A673 (cell line): ENCODE data around the genes H2BC14, OR2B2, PGBD1, ZSCAN31 and ZSCAN23.

DNA sequence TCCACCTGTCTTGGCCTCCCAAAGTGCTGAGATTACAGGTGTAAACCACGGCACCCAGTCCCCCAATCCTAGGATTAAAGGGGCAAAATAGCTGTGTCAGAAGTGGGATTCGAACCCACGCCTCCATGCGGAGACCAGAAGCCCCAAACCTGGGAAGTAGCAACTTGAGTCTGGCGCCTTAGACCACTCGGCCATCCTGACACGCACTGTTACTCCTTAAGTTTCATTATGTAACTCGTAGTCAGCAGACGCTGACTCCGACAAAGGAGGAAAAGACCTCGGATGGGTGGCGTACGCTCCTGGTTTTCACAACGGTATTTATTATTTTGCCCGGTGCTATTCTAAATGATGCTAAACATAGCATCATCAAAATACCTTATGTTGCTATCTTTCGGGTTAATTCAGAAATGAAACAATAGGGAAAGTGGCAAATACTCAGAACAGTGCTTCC lies 129.6 kb upstream of the ZNF184 start:
- PRO-cap: bidirectional peak, plus-strand start at position 254 of the sequence, minus-strand start at position 205 of the sequence

- PRO-cap: no peak
Observed at GRCh38 chr6:27680293-27680709, 127.4 kb downstream of the H2BC13 start.

- PRO-cap: unidirectional peak, plus-strand start at chr6:27777882
Observed at GRCh38 chr6:27777410-27778093, 30.2 kb downstream of the H2BC13 start.

DNA sequence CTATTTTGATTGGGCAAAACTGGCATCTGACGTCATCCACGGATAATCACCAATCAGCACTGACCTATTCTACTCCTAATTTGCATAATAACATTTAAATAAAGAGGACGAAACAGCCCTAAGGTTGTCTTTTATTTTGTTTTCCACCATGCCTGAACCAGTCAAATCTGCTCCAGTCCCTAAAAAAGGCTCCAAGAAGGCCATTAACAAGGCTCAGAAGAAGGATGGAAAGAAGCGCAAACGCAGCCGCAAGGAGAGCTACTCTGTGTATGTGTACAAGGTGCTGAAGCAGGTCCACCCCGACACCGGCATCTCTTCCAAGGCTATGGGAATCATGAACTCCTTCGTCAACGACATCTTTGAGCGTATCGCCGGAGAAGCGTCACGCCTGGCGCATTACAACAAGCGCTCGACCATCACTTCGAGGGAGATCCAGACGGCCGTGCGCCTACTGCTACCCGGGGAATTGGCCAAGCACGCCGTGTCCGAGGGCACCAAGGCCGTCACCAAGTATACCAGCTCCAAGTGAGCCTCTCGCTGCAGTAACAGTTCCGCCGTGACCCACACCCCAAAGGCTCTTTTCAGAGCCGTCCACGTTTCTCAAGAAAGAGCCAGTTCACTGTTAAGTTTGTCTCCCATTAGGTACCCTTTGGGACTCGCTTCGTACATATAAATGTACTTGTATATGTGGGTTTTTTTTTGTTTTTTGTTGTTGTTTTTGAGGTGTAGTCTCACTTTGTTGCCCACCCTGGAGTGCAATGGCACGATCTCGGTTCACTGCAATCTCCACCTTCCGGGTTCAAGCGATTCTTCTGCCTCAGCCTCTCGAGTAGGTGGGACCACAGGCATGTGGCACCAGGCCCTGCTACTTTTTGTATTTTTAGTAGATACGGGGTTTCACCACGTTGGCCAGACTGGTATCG lies at the start of gene H2BC14:
TSS of gene H2BC14 (plus strand) at position 127 of the 923 bp plus-strand sequence.
- PRO-cap: bidirectional peak, plus-strand start at position 127 of the sequence, minus-strand start outside the sequence; bidirectional peak, plus-strand start at position 419 of the sequence, minus-strand start at position 327 of the sequence

- PRO-cap: bidirectional peak, plus-strand start at chr6:27824828, minus-strand start at chr6:27824624
Observed at GRCh38 chr6:27824367-27825613, 898 bp downstream of the H4C11 start.

GRCh38 chr6:27836491-27836701 lies 1.8 kb downstream of the H2AC15 start:
- PRO-cap: no peak

GRCh38 chr6:27912177-27912665 lies at the start of gene OR2B2:
TSS of gene OR2B2 (minus strand) at chr6:27912396.
- PRO-cap: no peak

DNA sequence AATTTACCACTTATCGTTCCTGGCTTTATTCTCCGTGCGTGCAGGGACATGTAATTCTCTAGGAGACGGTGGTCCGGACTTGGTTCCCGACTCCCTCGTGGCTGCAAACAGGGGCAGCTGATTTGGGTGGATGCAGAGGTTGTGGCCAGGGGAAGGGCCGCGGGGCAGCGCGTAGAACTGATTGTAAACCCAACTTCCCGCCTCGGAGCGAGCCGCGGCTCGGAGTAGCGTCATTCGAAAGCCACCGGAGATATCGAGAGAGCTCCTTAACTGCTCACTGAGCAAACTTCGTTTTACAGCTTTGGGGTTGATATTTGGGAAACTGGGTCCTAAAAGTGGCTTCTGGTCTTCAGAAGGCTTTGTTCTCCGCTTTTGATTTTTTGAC lies 17.5 kb upstream of the ZSCAN9 start:
- PRO-cap: bidirectional peak, plus-strand start at position 233 of the sequence, minus-strand start at position 179 of the sequence

GRCh38 chr6:28212092-28213109 lies 12.7 kb upstream of the ZSCAN9 start:
- PRO-cap: unidirectional peak, plus-strand start at chr6:28212709; bidirectional peak, plus-strand start at chr6:28213033, minus-strand start at chr6:28212836

DNA sequence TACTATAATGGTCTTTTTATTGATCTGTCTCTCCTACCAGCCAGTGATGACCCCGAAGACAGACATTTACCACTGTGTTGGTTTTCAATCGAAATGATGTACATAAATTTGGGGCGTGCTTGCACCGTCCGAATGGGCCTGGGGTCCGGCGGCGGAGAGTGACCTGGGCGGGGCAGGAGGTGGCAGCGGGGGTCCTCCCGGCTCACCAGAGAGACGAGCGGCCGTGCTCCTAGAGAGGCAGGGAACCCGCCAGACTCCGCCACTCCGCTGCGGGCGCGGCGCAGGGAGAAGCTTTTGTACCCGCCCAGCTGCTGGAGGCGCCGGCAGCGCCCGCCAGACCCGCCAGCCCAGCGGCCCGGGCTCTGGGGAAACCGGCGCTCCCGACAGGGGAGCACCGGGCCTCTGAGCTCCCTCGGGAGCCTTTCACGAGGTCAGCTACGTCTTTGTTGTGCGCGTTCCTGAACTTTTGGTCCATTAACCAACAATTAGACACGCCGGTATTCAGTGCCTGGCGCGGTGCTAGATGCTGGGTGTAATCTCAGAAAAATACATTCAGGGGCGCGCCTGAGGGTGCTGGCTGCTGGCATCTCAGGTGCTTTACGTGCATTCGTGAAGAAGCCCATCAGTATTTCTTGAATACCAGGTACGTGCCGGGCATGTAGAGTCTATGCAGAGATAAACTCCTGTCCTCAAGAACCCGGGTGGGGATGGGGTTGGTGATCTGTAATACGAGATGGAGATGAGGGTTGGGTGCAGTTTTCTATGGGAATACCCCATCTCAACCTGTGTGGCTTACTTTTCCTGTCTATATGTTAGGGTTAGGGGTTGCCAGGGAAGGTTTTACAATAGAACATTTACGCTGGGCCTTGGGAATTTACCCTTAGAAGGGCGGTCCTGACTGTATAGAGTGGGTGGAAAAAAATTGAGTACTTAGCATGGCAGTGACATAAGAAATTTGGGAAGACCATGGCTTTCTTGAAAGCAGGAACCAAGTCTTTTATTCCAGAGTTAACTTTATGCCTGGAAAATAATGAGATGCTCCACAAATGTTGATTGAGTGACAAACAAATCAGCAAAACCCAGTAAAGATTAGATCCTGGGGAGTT lies at the start of gene PGBD1:
TSS of gene PGBD1 (plus strand) at position 297 of the 1,106 bp plus-strand sequence.
- PRO-cap: bidirectional peak, plus-strand start at position 297 of the sequence, minus-strand start at position 269 of the sequence

- PRO-cap: bidirectional peak, plus-strand start at chr6:28335754, minus-strand start at chr6:28335497; bidirectional peak, plus-strand start at chr6:28336279, minus-strand start at chr6:28335905
Observed at GRCh38 chr6:28335627-28336306, at the start of gene ZSCAN31. TSS of gene ZSCAN31 (minus strand) at chr6:28336148.

DNA sequence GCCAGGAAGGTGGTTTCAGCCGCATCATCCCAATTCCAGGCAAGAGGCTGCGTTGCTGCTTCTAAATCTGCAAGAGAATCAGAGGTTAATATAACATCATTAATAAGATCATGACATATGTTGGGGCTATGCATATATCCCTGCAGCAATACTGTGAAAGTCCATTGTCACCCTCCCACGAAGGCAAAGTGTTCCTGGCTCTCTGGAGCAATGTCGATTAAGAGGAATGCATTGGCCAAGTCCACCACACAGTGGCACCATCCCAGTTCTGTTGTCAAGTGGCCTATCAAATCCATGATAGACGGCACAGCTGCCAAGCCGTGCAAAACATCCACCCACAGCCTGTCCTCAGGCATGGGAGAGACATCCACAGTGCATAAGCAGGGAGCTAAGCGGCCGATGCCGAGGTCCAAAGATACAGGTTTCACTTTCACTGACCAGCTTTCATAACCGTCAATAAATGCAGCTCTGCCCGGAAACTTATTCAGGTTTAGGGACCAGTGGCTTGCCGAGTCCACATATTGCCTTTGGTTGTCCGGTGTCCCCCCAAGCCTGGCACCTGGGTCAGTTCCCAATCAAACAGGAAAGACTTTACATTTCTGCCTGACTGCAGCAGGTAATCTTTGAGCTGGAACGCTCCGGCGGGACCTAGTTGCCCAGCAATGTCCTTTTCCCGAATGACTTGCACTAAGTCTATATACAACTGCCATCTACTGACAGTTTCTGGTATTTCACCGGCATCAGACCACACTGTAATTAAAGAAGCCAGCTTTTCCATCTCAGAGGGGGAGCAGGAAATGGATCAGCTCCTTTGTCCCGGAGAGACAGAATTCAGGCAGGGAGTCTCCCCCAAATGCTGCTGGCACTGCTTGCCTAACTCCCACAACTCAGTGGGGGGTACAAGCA lies 6.1 kb downstream of the ZKSCAN3 start:
- PRO-cap: bidirectional peak, plus-strand start at position 338 of the sequence, minus-strand start at position 221 of the sequence; bidirectional peak, plus-strand start at position 796 of the sequence, minus-strand start at position 679 of the sequence

DNA sequence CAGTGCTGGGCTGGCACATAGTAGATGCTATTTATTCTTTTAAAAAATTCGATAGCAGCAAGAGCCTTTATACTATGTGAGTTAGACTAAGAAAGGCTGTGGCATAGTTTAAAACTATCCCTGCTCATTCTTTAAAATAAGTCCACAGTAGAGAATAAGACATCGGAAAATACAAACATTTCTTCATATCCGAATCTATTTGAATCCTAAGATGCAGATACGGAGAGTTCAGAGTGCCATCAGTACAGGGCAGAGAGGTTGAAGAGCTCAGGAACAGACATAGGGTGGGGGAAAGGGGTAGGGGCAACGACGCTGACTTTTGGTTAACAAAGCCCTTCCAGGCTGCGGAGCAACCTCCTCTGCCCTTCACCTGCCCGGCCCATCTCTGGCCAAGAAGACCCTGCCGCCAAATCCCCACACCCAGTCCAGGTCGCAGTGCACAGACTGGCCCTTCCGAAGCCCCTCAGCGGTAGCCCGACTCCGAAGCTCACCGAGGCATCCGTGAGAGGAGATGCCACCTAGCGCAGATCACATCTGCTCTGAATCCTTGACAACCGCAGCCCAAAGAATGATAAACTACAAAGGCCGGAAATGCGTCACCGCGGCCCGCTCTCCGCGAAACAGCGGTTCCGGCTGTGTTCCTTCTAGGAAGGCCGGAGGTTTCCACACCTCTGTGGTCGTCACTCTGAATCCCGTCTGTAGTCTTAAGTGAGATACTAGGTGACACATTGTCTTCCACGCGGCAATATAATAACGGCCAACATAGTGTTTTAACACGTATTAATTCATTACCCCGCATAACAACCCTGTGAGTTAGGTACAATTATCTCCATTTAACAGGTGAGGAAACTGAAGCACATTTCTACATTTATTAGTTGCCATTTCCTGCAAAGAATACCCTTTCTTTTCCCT lies at the start of gene ZSCAN23:
TSS of gene ZSCAN23 (minus strand) at position 584 of the 912 bp plus-strand sequence.
- PRO-cap: bidirectional peak, plus-strand start at position 699 of the sequence, minus-strand start at position 535 of the sequence

DNA sequence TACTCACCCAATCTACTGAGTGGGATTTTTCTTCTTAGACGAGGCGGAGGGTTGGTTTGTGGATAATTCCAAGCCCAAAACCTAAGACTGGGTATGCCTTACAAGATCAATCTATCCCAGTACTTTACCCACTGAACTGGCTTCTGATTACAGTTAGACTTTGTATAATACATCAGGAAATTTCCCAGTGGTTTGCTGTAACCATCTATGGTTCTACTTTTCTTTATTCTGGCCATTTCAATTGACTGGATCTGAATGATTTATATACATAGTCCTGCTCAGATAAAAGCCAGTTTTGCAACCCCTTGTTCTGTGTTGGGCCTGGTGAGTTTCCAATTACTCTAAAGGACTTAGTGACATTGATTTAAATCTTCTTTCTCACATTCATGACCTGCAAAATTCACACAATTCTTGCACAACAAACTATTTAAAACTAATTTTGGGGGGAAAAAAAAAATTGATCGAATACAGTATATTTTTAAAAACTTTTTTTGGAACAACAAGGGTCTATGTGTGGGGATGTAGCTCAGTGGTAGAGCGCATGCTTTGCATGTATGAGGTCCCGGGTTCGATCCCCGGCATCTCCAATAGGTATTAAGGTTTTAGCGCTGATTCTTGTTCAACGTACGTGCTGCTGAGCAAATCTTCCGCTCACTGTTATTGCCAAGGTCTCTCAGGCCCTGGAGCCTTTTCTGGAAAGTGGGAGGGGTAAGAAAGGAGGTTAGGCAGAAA lies 56.0 kb upstream of the SCAND3 start:
- PRO-cap: unidirectional peak, plus-strand start at position 510 of the sequence

- PRO-cap: bidirectional peak, plus-strand start at chr6:28648551, minus-strand start at chr6:28648286; bidirectional peak, plus-strand start at chr6:28648801, minus-strand start at chr6:28648808
Observed at GRCh38 chr6:28647918-28649070, 61.2 kb upstream of the SCAND3 start.

DNA sequence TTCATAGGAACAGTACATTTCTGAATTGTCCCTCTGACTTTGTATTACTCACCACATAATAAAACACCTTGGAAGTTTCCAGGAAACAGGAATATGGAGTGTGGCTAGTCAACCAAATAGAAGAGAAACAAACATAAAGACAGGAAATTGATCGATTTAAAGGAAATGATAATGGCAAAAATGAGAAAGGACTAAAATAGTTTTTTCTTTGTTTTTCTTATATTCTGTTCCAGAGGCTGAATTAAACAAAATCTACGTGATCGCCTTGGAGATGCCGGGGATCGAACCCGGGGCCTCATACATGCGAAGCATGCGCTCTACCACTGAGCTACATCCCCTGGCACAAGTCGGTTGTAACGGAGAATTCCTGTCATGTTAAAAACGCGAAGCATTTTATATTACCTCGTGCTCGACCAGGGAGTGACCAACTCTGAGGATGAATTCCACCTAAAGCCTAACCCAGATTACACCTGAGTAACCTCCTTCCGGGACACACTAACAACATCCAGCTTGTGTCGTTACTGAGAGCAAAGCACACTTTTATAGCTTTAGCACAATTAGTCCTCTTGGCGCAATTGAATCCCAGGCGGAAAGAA lies 86.6 kb upstream of the SCAND3 start:
- PRO-cap: unidirectional peak, minus-strand start at position 344 of the sequence

- PRO-cap: unidirectional peak, minus-strand start at chr6:28743030
Observed at GRCh38 chr6:28742753-28743762, 156.0 kb upstream of the SCAND3 start.

- PRO-cap: no peak
Observed at GRCh38 chr6:28944148-28944794, 20.5 kb upstream of the TRIM27 start.

DNA sequence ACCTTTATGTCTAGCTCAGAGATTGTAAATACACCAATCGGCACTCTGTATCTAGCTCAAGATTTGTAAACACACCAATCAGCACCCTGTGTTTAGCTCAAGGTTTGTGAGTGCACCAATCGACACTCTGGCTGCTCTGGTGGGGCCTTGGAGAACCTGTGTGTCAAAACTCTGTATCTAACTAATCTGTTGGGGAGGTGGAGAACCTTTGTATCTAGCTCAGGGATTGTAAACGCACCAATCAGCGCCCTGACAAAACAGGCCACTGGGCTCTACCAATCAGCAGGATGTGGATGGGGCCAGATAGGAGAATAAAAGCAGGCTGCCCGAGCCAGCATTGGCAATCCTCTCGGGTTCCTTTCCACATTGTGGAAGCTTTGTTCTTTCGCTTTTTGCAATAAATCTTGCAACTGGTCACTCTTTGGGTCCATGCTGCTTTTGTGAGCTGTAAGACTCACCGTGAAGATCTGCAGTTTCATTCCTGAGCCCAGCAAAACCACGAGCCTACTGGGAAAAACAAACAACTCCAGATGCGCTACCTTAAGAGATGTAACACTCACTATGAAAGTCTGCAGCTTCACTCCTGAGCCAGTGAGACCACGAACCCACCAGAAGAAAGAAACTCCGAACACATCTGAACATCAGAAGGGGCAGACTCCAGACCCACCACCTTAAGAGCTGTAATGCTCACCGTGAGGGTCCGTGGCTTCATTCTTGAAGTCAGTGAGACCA lies 35.0 kb upstream of the TRIM27 start:
- PRO-cap: unidirectional peak, plus-strand start at position 341 of the sequence

DNA sequence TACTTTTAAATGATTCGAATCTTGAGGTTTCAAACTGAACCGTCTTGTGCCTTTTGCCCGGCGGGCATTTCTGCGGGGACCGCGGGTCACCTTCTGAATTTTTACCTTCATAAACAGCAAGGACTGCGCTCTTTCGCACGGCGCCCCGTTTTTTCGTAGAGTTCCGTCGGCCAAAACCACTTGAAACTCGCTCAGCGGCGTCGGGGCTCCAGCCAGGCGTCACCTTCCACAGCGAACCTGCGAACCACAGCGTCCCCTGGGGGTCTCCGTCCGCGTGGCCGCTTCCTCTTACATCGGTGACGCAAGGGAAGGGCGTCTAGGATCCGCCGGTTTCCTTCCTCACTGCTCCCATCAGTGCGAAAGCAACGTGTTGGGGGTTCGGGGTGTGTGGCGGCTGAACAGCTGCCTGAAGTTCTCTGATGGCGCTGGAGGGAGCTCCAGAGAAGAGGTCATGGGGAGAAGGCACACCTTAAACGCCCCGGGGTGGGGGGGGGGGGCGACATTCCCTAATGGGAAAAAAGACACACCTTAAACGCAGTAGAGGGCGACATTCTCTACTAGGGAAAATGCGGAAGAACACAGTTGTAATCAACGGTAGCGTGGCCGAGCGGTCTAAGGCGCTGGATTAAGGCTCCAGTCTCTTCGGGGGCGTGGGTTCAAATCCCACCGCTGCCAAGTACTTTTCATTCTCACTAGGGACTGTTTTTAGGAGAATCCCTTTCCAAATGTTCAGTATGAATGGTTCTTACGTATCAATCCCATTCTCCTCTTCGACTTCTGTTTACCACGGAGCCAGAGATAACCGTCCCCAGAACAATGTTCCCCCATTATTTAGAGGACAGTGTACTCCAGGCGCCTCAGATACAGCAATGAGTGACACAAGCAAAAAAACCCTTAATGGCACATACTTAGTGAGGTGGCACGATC lies 16.4 kb downstream of the ZNF311 start:
- PRO-cap: bidirectional peak, plus-strand start at position 357 of the sequence, minus-strand start at position 230 of the sequence; unidirectional peak, plus-strand start at position 591 of the sequence